Measurements from ENCODE around the gene C1orf174.

DNA sequence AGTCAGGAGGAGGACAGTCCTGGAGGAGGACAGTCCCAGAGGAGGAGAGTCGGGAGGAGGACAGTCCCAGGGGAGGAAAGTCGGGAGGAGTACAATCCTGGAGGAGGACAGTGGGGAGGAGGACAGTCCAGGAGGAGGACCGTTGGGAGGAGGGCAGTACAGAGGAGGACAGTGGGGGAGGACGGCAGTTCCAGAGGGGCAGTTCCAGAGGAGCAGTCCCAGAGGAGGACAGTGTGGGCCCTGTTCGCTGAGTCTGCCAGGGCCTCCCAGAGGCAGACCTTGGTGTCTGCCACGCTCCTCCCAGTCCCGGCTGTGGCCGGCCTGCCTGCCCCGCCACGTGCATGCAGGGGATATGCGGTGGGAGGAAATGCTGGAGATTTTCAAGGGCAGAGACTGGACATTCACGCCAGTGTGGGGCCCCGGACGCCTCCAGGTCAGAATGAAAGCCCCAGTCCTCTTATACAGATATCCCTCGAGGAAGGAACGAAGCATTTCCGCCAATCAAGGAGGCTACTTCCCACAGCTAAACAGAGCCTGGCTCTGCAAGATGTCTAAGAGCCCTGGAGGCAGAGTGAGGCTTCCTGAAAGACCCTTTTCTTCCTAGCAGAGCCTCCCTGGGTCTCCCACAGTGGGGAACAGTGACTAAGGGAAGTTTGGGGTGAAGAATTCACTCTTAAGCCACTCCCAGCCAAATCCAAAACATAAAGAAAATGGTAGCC is 183.6 kb upstream of the ARHGEF16 start:
- PRO-cap, result no peak
- RAMPAGE, long total RNA, result no peak

- PRO-cap, result no peak
- RAMPAGE, long total RNA, result no peak
Measured at GRCh38 chr1:3276108-3276451, 178.4 kb upstream of the ARHGEF16 start.

DNA sequence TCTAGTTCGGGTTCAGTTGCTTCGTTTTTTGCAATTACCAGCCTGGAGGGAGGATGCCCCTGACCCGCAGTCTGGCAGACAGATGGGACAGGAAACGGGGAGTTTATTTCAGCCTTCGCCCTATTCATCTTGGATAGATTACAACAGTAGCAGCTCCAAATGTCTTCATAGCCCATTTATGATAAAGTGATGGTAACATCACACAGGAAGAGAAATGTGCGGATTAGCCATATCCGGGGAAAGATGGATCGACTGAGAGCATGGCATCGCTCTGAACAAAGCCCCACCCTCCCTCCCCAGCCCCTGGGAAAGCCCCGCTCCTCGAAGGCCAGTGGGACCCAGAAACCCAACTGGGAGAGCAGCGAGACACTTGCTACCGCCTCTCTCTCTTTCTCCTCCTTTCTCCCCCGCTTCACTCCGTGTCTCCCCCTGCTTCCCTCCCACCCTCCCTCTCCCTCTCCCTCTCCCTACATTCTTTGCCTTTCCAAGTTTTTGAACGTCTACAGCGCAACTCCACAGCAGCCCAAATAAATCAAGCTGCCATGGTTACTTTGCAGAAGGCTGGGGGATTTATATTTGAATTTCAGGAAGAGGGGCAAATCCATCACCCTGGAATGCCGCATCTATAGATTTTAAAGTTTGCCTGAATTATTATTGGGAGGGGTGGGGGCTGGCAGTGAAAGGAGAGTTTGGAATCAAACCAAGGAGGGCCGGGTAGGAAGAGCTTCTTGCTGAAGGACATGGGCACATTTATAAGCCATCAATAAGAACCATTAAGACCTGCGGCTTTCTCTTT is 139.5 kb upstream of the ARHGEF16 start:
- PRO-cap, result no peak
- RAMPAGE, long total RNA, result no peak

DNA sequence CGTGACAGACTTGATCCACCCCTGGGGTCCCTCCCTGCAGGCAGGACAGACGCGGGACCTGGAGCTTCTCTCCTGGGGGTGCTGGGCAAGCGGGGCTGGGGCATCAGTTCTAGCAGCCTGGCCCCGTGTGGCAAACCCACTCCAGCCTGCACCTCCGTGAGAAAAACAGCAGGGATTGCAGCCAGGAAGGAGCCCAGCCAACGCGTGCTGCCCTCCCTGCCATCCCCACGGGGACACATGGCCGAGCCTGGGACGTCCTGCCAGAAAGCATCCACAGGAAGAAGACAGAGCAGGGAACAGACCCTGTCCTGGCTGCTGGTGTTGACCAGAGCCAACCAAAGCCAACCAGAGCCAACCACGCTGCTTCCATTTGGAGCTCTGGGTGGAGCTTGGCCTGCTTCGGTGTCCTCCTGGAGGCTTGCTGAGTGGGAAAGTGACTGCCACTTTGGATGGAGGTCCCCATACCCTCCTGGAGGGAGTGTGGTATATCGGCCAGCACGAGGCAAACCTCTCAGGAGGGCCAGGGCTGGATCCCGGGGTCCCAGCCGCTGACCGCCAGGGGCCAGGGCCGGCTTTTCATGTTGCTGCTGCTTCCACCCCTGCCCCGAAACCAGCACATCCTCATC is 80.8 kb upstream of the ARHGEF16 start:
- PRO-cap, result no peak
- RAMPAGE, long total RNA, result no peak

DNA sequence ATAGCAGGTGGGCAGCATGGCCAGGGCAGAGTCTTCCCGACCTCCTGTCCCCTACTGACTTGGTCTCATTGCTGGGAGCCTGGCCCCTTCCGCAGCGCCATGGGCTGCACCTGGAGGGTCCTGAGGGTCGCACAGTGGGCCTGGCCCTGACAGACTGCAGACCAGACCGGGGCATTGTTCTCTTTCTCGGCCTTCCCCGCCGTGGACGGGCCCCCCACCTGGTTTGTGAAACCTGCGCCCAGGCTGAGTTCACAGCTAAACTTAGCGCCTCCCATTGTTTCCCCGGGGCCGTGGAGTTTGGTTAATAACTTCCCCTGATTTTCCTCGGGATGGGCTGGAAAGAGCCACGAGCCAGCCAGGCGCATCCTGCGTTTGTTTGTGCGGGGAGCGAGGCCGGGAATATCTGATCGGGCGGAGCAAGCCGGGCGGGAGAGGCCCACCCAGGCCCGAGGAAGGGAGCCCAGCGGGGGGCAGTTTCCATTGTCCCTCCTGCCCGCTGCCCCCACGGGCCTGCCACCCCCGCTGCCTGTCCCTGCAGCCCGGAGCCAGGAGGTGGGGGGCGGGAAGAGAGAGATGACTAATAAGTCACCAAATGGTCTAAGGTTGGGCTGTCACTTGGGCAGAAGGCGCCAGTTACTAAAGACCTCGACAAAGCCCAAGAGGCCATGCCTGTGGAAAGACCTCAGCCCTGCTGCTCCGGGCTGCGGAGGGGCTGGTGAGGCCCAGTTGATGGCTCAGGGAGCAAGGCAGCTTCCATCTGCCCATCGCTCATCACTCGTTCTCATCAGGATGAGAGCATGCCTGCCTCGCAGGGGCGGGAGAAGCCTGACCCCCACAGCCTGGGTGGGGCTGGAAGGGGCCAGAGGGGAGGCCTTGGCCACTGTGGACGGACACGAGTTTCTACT is 39.0 kb upstream of the ARHGEF16 start:
- PRO-cap, result no peak
- RAMPAGE, long total RNA, result no peak

DNA sequence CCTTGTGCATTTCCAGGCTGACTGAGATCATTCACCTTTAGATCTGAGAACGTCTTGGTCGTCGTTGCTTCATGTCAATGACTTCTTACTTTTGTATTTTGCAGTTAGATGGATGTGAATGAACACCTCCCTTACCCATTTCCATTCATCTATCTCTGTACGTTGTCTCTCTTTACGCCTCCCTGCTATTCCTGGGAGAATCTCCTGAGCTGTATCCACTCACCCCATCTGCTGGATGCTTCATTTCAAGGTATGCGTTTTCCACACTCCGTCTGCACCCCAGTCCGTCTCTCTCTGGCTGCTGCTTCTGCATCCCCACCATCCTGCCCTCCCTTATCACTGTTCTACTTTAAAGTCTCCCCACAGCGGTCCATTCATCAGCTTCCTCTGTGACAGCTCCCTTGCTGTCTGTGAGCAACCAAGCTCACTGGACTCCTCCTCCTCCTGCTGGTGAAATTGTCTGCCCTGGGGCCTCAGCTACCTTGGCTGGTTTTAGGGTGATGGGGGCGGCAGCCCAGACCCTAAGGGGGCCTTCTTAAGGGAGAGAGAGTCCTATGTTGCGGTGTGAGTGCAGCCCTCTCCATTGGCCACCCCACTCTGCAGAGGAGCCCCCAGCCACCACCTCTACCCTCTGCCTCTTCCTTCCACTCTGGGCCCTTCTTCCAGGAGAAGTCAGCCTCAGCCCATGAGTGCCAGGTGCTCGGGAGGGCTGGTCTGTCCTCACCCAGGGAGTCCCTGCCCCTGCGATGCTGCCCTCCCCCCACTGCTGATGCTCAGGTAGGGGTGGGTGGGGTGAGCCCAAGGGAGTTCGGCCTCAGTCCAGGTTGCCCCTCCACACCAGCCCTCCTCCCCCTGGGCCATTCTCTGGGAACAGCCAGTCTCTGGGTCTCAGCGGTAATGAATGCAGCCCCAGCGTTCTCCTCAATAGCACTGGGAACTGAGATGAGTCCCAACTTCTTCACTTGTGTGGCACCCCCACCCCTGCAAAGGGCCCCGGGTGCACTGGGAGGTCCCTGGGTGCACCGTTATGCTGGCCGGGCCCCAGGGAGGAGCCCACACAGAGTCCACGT is 34.7 kb downstream of the ARHGEF16 start:
- PRO-cap, result no peak
- RAMPAGE, long total RNA, result no peak

- PRO-cap, result no peak
- RAMPAGE, long total RNA, result no peak
Measured at GRCh38 chr1:3678935-3679582, 26.7 kb downstream of the TP73 start.

DNA sequence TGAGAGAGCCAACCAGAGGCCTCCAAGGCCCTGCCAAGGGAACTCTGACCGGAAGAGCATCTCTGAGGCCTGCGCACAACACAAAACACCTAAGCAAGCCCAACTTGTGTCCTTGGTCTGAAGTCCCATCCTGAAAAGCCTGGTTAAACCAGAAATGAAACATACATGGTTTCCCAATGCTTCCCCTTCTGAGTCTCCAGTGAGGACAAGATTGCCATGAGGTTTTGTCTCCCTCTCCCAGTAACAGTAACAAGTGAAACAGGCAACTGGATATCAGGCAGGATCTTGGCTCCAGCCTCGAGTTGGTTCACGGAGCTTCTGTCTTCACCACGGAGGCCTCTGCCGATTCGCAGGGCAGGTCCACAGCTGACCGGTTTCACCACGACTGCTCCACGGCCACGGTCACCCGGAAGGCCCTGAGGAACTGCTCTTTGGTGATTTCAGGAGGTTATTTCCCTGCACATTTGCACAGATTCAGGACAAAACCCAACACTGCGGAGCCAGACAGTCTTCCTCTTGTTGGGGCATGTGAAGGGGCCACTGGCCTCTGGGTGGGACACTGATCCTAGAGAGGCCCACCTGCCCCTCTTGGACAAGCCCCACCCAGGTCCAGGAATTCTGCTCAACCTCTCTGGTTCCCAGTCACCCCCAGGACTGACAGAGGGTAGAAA is 14.1 kb upstream of the CCDC27 start:
- PRO-cap, result no peak
- RAMPAGE, long total RNA, result no peak

- PRO-cap, result no peak
- RAMPAGE, long total RNA, result no peak
Measured at GRCh38 chr1:3787126-3787727, 9.1 kb downstream of the LRRC47 start.

DNA sequence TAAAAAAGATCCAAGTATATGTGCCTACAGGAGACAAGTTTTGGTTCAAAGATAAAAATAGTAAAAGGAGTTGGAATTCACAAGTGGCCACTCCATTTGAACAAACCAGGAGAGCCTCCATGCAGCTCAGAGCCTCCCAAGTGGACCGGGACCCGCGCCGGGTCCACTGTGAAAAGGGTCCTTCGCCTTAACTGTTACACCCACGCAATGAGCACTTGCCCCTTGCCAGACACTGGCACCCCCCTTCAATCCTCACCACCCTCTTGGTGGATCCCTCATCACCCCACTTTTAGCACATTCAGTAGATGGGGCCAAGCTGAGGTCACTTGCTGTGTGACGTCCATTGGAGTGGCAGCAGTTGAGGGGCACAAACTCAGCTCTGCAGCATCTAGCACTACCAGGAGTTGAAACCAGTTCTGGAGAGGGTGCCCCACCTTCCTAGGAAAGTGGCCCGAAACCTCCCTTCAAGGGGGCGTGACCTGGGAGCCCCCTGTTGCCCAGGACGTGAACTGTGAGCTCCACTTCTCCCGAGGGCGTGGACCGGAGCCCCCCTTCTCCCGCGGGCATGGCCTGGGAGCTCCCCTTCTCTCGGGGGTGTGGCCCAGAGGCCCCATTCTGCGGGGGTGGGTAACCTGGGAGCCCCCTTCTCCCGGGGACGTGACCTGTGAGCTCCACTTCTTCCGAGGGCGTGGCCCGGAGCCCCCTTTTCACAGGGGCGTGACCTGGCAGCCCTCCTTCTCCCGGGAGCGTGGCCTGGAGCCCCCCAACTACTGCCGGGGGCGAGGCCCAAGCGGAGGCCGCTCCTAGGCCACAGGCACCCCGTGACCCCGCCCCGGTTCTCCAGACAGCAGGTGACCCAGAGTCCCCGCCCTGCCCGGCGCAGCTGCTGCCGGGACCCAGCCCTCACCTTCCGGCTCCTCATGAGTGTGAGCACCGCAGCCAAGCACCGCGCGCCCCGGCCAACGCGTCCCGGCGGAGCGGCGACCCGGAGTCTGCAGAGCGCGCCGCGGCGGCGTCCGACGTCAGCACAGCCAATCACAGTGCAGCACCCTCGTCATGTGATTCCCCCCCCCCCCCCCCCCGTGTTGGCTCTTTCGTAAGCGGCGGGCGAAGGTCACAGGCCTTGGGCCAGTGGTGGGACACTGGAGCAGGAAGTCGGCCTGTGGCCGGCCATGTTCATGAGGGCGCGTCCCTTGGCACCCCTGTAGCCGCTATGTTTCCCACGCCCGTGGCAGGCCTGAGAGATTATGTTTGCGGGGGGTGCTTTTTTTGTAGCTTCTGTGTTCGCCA is at the start of gene C1orf174:
TSS of gene C1orf174 (minus strand) at position 1,008 of the 1,290 bp plus-strand sequence.
- PRO-cap, result bidirectional peak, plus-strand start at position 521 of the sequence, minus-strand start at position 360 of the sequence; bidirectional peak, plus-strand start at position 1,117 of the sequence, minus-strand start at position 928 of the sequence
- RAMPAGE, long total RNA, result start-site peak on the minus strand centred at position 961 of the sequence, 82 bp wide, 545 and 64 reads in 2 replicates

DNA sequence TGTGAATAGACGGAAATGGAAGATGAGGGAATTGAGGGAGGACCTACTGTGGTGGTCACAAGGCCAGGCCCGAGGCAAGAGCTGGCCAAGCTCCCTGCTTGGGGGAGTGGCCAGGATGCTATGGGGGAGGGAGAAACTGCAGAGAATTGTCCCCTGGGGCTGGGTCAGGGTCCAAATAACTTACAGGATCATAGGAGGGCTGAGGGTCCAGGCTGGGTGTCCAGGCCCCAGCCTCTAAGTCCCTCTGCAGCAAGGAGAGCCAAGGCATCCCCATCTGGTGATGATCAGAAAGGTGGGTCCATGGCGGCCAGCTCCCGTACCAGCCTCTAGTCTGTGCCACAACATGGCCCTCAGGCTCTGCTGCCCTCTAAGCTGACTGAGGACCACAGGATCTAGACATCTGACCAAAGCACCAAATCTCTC is 349.3 kb upstream of the AJAP1 start:
- PRO-cap, result no peak
- RAMPAGE, long total RNA, result no peak

- PRO-cap, result no peak
- RAMPAGE, long total RNA, result no peak
Measured at GRCh38 chr1:4411713-4412327, 242.6 kb upstream of the AJAP1 start.

- PRO-cap, result no peak
- RAMPAGE, long total RNA, result no peak
Measured at GRCh38 chr1:4484152-4484351, 170.4 kb upstream of the AJAP1 start.

DNA sequence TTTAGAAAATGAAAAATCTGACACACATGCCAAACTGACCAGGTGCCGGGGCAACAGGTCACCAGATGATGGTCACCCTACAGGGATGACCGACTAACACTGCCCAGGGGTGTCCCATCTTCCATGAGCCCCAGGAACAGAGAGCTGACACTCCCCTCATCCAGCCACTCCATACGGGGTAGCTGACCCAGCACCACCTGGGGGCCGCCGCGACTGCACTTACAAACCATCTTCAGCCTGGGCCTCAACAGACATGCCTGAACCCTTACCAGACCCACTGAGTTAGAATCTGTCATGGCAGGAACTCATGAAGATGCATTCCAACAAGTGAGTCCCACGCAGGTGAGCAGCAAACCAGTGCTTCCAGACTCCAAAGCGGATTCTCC is 31.6 kb upstream of the AJAP1 start:
- PRO-cap, result no peak
- RAMPAGE, long total RNA, result no peak

DNA sequence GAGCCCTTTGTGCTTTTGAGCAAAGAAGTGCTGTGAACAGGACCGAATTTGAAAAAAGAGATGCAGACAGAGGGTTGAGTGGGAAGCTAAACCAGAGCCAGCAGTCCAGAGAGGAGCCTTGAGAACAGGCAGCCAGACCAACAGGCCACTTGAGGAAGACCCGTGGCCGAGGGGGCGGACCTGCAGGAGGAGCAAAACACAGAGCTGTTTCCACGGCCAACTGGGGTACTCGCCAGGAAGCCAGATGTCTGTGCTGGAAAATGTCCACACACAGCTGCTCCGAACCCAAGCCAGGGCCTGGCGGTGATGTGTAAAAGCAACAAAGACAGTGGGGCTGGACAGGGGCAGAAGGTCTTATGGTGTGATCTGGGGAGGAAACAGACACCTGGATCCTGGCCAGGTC is 147.1 kb downstream of the AJAP1 start:
- PRO-cap, result no peak
- RAMPAGE, long total RNA, result no peak

- PRO-cap, result no peak
- RAMPAGE, long total RNA, result no peak
Measured at GRCh38 chr1:4978638-4979408, 324.4 kb downstream of the AJAP1 start.

- PRO-cap, result no peak
- RAMPAGE, long total RNA, result no peak
Measured at GRCh38 chr1:5208344-5208543, 553.8 kb downstream of the AJAP1 start.

- PRO-cap, result no peak
- RAMPAGE, long total RNA, result no peak
Measured at GRCh38 chr1:5570774-5571299, 421.4 kb downstream of the NPHP4 start.

GRCh38 chr1:5922757-5923215 is 69.4 kb downstream of the NPHP4 start:
- PRO-cap, result no peak
- RAMPAGE, long total RNA, result no peak

GRCh38 chr1:6001774-6002423 is 9.7 kb upstream of the NPHP4 start:
- PRO-cap, result no peak
- RAMPAGE, long total RNA, result no peak